Hepatocyte (in vitro differentiated cells and primary cell): ENCODE measurements around the gene FCN2.

DNA sequence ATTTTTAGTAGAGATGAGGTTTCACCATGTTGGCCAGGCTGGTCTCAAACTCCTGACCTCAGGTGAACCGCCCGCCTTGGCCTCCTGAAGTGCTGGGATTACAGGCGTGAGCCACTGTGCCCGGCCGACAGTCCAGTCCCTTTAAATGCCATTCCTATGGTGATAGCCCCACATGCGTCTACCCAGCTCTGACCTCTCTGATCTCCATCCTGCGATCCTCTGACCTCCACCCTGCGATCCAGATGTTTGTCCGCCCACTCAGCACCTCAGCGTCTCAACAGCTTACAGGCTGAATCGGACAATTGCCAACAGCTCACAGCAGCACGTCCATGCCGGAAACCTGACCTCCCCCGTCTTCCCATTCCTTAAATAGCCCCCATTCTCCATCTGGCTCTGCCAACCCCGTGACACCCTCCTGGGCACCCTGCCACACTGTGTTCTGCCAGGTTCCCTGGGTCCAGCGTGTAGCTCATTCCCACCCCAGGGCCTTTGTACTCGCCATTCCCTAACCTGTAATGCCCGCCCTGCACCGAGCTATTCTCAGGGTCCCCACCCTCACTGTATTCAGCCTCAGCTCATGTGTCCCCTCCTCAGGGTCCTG is 72.5 kb downstream of the WDR5 start:
- RAMPAGE, long total RNA = no peak
- RRBS = no CpG with 5 or more reads among the region's 19 CpGs

GRCh38 chr9:134321679-134322191 is 4.5 kb upstream of the RXRA start:
- RAMPAGE, long total RNA = no peak
- RRBS = no CpG with 5 or more reads among the region's 9 CpGs

DNA sequence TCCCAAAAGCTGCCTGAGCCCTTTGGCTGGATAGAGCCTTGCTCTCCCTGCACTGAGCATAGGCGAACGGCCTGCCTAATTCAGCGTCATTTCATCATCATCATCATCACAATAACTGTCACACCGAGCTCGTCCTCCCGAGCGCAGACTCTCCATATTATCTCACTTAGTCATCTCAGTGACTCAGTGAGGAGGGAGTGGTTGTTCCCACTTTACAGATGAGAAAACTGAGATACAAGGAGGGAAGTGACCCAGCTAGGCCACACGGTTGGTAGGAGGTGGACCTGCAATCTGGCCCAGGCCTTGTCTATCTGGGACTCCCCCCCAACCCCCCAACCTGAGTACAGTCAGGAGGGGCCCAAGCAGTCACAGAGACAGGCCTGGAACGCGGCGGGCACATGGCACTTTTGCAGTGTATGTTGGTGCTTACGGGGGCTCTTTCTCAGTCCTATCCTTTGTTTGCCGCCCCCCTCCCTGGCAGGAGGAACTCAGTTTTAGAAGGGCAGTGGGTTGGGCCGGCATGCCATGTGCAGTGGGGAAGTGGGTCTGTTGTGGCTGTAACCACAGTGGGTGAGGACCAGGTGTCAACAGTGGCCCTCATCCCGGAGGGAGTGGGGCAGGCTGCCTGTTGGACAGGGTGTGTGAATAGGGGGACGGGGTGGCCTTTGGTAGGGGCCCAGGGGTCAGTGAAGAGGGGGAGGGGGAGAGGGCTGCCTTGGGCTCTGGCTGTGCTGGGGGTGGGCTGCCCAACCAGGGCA is 1.8 kb upstream of the RXRA start:
- RAMPAGE, long total RNA = no peak
- RRBS = 3% methylated on average over 2 of the region's 16 CpGs

DNA sequence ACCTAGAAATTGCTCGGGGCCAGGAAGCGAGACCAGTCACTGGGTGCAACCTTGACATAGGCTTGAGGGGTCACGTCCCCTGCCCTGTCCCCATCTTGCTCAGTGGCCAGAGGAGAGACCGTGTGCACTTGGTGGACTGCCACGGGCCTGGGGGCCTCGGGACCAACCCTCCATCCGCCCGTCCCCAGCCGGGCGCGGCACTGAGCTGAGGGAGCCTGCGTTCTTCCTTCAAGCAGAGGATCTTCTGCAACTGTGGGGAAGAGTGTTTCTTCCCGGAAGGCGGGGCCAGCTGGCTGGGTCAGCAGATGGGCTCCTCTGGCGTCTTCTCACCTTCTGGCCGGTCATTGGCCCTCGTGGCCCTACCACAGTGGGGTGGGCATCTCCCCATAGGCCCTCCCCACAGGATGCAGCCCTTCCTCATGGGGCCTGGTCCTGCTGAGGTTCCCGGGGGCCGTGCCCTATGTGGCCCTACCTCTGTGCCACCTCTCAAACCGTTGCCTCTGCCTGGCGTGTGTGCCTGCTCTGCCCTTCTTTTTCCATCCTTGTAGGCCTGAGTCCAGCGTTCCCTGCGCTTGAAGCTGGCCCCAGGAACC is 17.4 kb downstream of the RXRA start:
- RAMPAGE, long total RNA = no peak
- RRBS = 46% methylated on average over 10 of the region's 23 CpGs

GRCh38 chr9:134358459-134359211 is 32.4 kb downstream of the RXRA start:
- RAMPAGE, long total RNA = no peak
- RRBS = no CpG with 5 or more reads among the region's 14 CpGs

GRCh38 chr9:134371625-134372297 is 45.5 kb downstream of the RXRA start:
- RAMPAGE, long total RNA = no peak
- RRBS = no CpG with 5 or more reads among the region's 29 CpGs

DNA sequence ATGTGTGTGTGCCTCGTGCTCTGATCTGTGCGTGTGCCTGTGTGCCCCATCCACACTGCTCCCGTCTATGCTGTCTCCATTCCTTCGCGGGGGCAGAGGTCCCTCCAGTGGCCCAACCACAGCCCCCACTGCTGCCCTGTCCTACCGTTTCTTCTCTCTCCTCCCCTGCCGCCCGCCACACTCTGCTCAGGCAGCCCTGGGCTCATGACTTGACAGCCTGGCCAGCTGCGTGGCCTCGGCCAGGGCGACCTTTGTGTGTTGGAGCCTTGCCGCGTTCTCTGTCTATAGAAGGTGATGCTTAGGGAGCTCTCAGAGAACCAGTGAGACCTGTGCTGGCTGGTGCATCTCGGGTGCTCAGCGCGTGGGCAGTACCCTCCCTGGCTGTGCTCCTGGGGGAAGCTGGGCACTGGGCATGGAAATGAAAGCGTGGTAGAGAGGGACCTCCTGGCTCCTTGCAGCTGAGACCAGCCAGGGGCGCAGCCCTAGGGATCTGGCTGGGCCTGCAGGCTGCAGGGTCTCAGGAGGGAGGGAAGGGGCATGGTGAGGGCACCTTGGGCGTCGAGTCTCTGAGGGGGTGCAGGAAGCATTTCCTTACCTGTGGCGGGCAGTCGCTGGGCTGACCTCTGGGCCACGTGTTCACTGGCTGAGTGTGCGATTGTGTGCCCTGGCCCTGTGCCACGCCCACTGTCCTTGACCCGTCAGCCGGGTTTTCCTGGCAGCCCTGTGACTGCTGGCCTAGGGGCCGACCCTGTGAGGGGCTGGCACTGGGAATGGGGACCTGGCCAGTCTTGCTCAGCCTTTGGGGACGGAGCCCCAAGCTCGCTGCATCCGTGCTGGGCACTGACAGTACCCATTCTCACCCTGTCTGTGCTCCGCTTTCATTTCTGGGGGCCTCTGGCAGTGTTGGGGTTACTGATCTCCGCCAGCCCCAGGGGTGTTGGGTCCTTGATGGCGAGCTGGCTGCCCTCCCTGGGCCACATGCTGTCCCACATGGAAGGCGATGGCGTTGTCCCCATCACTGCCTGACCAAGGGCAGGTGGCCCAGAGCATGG is 50.4 kb downstream of the RXRA start:
- RAMPAGE, long total RNA = no peak
- RRBS = no CpG with 5 or more reads among the region's 36 CpGs

- RAMPAGE, long total RNA = no peak
- RRBS = 15% methylated on average over 7 of the region's 29 CpGs
These were observed 51.6 kb downstream of the RXRA start for GRCh38 chr9:134377629-134378539.

- RAMPAGE, long total RNA = no peak
- RRBS = 76% methylated on average over 2 of the region's 22 CpGs
These were observed 54.7 kb downstream of the RXRA start for GRCh38 chr9:134380620-134381611.

- RAMPAGE, long total RNA = no peak
- RRBS = 21% methylated on average over 2 of the region's 13 CpGs
These were observed 79.2 kb downstream of the RXRA start for GRCh38 chr9:134405403-134405888.

- RAMPAGE, long total RNA = no peak
- RRBS = 52% methylated on average over 15 of the region's 46 CpGs
These were observed 129.9 kb downstream of the RXRA start for GRCh38 chr9:134455869-134456894.

- RAMPAGE, long total RNA = no peak
- RRBS = 40% methylated on average over 4 of the region's 11 CpGs
These were observed 136.0 kb downstream of the RXRA start for GRCh38 chr9:134462316-134462688.

DNA sequence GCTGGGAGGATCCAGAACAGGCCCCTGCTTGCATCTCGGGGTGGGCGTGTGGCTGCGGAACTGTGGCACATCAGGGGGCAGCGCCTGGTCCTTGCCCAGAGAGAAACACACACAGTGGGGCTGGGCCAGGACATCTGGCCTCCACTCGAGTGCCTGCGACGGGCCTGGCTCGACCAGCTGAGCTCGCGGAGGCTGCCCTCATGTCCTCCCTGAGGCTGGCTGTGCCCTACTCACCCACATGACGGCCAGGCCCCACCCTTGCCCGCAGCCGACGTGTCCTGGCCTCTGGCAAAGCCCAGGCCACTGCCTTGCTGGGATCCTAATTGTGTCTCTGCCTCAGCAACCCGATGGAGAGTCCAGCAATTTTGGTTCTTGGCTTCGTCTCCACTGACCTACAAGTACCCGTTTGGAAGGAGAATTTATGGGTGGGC is 21.3 kb upstream of the COL5A1 start:
- RAMPAGE, long total RNA = no peak
- RRBS = no CpG with 5 or more reads among the region's 17 CpGs

DNA sequence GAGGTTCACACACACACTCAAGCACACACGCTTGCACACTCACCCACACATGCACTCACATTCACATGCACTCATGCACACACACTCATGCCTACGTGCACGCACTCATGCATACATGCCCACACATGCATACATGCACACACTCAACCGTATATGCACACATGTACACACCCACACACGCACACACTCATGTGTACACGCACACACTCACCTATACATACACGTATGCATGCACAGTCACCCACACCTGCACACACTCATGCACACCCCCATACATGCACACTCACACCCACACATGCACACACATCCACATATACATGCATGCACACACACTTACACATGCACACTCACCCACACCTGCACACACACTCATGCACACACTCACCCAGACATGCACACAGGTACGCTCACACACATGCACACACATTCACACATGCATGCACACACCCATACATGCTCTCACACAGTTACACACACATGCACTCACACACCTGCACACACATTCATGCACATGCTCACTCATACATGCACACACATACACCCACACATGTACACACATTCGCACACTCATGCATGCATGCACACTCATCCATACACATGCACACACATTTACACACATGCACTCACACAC is 102.8 kb downstream of the COL5A1 start:
- RAMPAGE, long total RNA = no peak
- RRBS = no CpG with 5 or more reads among the region's 9 CpGs

DNA sequence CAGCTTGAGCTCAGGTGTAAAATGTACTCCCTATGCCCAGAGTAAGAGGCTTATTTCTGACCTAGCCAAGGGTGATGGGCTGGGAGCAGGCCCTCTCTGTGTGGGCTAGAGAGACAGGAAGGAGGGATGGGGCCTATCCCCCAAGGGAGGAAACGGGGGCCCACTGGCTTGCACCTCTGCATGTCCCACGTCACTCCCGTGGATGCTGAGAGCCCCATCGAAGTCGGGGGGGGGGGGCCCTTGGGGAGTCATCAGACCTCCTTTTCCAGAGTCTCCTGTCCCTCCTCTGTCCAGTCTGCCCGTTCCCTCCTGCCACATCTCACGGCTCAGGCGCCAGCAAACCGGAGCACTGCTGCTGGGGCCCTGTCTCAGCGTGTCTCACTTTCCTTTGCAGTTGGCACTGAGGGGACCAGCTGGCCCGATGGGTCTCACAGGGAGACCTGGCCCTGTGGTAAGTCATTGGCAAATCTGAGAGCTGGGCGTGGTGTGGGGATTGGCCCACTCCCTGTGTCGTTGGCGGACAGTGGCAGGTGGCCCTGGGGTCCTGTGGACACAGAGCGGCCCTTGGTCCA is 110.7 kb downstream of the COL5A1 start:
- RAMPAGE, long total RNA = no peak
- RRBS = no CpG with 5 or more reads among the region's 15 CpGs

- RAMPAGE, long total RNA = no peak
- RRBS = no CpG with 5 or more reads among the region's 30 CpGs
These were observed 79.7 kb upstream of the FCN2 start for GRCh38 chr9:134800873-134801447.

DNA sequence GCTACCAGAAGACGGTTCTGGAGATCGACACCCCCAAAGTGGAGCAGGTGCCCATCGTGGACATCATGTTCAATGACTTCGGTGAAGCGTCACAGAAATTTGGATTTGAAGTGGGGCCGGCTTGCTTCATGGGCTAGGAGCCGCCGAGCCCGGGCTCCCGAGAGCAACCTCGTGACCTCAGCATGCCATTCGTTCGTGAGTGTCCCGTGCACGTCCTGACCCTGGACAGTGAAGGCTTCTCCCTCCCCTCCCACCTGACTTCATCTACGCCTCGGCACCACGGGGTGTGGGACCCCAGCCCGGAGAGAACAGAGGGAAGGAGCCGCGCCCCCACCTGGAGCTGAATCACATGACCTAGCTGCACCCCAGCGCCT is 38.5 kb upstream of the FCN2 start:
- RAMPAGE, long total RNA = no peak
- RRBS = 90% methylated on average over 3 of the region's 22 CpGs

DNA sequence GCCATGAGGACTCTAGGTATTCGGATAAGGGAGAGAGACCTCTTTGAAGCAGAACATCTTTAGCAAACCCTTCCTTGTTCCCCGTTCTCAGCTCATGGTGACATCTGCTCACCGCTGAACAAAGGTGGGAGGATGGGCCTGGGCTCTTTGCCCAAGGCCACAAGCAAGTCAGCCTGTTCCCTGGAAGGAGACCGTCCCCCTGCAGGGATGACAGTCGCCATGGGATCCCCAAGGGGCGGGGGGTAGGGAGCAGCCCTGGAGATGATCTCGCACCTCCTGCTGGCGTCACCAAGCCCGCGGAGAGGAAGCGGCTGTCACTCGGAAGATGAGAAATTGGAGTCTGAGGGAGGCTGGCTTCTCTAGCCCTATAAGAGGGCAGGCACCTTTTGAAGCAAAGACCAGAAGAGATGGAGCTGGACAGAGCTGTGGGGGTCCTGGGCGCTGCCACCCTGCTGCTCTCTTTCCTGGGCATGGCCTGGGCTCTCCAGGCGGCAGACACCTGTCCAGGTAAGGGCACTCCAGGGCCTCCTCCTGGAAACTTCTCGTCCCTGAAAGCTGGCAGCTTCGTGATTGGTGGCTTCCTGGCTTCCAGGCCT is at the start of gene FCN2:
Gene FCN2 (plus strand): TSS at position 396 of the 596 bp plus-strand sequence.
- RAMPAGE, long total RNA = no peak
- RRBS = no CpG with 5 or more reads among the region's 16 CpGs

DNA sequence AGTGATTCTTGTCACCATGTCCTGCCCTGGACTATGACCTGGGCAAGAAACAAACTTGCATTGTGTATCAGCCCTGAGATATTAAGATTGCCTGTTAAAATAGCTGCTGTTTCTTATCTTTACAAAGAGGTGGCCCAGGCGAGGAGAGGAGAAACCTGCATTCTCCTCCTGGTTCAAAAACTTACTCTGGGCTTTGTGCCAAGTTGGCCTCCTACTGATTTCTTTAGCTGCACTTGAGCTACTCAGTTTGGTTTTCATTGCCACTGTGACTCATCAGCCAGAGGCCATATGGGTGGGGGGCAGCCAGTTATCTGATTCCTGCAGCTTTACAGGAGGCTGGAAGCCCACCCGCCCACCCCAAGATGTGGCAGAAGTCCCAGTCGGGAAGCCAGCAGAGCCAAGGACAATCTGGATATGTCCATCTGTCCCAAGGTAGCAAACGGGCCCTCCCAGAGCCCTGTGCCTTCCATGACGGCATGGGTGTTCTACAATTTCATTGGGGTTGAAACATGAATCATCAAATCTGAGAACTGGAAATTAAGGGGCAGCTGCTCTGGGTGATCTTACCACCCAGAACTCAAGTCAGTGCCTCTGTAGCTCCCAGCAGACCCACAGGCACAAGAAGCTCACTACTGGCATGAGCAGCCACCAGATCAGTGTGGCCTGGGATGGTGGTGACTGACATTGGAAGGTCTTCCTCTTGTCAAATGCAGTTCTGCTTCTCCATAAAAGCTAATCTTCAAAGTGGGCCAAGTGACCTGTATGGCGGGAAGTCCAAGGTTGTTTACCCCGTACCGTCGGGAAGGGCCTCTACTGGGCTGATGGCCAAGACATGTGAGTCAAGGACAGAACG is 15.5 kb downstream of the FCN2 start:
- RAMPAGE, long total RNA = no peak
- RRBS = no CpG with 5 or more reads among the region's 10 CpGs

DNA sequence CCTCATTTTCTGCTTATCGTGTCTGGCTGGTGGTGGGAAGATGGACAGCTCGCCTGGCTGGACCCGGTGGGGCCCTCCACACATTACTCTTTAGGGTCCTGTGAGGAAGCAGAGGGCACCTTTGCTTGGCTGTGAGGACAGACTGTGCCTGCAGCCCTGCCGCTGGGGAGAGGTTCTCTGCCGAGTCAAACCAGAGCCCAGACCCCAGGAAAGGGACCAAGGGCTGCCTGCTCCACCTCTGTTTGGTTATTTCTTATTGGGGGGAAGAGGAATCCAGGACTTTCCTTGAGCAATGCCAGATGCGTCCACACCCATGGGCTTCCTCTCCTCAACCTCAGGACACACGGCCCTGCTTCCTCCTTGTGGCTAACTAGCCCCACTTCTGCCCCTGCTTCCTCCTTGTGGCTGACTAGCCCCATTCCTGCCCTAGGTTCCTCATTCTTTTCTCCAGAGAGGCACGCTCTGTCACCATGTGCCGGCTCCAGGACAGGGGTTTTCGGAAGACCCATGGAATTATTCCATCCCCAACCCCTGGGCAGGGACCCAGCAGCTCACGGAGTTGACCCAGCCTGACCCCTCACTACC is 11.4 kb upstream of the FCN1 start:
- RAMPAGE, long total RNA = no peak
- RRBS = no CpG with 5 or more reads among the region's 11 CpGs